ENCODE results near the gene IRF2BPL.

DNA sequence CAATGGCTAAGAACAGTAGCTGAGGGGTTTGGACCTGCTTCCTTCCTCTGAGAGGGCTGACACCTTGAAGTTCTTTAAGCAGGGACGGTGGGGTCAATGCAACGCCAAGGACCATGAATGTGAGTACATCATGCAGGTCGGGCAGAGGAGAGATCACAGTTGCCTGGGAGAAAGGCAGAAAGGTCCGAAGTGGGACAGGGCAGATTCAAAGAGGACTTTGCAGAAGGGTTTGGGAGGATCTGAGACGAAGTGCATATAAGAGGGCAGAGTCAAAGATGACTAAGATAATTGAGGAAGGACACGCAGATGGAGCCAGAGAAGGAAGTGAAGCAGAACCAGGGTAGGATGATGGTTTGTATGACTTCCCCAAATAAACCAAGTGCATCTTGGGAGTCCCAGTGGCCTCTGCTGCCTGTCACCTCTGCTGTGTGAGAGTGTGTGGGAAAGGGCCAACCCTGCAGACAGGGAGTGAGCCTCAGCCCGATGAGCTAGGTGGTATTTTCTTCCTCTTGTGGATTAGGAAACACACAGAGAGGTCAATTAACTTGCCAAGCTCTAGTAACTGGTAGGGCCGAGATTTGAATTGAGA is 36.7 kb downstream of the FLVCR2 start:
- PRO-cap: no peak

- PRO-cap: no peak
Observed at GRCh38 chr14:75651293-75651940, 9.3 kb downstream of the ERG28 start.

DNA sequence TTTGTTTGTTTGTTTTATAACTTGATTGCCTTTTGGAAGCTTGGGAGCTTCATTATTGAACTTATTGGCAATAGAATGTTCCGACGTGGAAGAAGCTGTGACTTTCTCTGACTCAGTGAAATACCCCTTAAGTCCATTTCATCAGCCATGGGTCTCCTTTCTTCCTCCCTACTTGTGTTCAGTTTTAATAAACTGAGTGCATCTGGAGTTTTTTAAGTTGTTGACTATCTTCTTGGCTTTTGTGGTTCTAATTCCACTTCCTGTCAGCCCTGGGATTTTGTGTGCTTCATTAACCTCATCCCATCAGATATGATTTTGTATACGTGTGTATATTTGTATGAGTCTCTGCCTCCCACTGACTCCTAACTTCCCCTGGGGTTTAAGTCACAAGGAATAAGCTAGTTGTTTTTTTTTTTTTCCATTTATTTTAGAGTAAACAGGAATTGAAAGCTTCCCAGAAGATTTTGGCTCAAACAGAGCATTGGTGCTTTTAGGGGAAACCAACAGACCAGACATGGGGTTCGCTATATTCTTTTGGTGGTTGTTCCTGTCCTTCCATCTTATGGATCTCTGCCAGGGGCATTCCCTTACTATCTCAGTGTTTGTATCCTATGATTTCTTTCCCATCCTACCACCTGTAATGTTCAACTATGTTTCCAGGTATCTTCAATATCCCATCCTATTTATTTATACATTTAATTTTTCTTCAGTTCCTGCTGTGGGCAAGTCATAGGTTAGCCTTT is 62.7 kb downstream of the TTLL5 start:
- PRO-cap: no peak

GRCh38 chr14:75832589-75833528 is 148.9 kb downstream of the TGFB3 start:
- PRO-cap: no peak

- PRO-cap: no peak
Observed at GRCh38 chr14:75899751-75900035, 82.1 kb downstream of the TGFB3 start.

- PRO-cap: no peak
Observed at GRCh38 chr14:76329528-76330164, 46.3 kb upstream of the ESRRB start.

- PRO-cap: no peak
Observed at GRCh38 chr14:76476430-76476629, 100.4 kb downstream of the ESRRB start.

GRCh38 chr14:76640634-76641426 is 120.4 kb upstream of the VASH1 start:
- PRO-cap: no peak

DNA sequence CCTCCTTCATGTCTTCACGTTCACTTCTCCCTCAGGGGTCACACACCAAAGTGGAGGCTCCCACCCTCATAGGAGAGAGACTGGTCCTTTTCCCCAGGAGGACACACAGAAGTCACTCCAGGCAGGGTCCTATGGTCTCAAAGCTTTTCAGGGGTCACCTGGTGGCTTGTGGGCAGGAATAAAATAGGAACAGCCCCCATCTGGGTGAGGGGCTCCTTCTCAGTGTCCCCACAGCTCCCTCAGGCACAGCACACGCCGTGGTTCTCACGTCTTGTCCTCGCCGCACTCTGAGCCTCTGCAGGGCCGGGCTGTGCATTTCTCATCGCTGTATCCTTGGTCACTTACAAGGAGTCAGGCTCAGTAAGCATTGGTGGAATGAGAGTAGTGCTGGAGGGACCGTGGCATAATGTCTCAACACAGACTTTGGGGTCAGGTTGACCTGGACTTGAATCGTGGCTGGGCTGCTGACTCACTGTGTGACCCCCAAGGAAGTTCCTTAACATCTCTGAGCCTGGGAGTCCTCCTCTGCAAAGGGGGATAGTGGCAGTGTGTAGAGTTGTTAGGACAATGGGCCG is 13.2 kb downstream of the VASH1 start:
- PRO-cap: no peak

DNA sequence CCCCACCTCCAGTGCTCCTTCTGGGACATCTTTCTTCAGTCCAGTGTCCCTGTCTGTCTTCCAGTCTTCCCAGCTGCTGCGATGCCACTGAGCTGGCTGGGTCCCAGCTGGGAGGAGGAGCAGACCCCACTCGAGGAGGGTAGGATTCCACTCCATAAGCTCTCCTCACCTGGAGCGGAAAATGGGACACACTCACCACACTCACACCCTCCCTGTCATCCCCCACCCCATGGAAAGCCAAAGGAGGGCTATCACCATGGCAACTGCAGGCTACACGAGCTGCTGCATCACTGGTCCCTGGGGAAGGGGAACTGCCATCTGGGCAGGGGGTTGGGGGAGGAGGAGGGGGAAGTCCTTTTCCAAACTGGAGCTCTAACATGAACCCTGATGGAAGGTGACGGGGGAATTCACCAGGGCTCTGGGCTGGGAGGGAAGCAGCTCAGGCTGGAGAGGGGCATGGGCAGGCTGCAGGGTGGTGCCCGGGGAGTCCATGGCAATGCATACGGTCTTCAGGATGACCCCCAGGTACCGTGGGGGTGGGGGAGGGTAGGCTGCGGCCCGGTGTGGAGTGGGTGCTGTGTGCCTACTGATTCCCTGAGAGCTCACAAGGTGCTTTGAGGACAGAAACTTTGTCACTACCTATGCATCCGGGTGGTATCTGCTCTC is 94.4 kb downstream of the LRRC74A start:
- PRO-cap: no peak

- PRO-cap: no peak
Observed at GRCh38 chr14:76956327-76957120, 72.0 kb downstream of the IRF2BPL start.

GRCh38 chr14:76977674-76978417 is 50.7 kb downstream of the IRF2BPL start:
- PRO-cap: no peak

DNA sequence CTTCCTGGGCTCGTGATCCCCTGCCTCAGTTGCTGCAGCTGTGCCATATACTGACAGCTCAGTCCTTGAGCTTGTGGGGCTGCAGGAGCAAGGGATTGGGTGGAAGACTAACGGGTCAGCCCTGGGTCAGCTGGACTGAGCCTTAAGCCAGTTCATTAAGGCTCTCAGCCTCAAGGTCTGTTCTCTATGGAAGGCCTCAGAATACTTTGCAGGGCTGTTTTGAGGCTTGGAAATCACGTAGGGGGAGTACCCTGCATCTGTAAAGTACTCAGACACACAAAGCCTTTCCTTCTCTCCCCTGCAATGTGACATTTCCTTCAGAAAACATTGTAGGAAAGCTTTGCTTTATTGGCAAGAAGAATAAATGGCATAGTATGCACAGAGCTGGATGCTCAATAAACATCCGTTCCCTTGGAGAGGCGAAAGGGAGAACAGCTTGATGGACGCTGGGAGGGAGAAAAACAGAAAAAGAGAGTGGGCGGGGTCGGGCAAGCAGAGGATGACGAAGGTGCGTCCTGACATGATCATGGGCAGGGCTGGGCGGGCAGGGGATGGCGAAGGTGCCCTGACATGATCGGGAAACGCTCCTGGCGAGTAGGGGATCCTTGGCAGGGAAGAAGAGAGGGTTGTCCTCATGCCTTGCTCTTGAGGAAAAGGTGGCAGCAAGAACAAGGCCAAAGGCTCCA is 21.4 kb downstream of the IRF2BPL start:
- PRO-cap: no peak

- PRO-cap: no peak
Observed at GRCh38 chr14:77012235-77012772, 16.2 kb downstream of the IRF2BPL start.

DNA sequence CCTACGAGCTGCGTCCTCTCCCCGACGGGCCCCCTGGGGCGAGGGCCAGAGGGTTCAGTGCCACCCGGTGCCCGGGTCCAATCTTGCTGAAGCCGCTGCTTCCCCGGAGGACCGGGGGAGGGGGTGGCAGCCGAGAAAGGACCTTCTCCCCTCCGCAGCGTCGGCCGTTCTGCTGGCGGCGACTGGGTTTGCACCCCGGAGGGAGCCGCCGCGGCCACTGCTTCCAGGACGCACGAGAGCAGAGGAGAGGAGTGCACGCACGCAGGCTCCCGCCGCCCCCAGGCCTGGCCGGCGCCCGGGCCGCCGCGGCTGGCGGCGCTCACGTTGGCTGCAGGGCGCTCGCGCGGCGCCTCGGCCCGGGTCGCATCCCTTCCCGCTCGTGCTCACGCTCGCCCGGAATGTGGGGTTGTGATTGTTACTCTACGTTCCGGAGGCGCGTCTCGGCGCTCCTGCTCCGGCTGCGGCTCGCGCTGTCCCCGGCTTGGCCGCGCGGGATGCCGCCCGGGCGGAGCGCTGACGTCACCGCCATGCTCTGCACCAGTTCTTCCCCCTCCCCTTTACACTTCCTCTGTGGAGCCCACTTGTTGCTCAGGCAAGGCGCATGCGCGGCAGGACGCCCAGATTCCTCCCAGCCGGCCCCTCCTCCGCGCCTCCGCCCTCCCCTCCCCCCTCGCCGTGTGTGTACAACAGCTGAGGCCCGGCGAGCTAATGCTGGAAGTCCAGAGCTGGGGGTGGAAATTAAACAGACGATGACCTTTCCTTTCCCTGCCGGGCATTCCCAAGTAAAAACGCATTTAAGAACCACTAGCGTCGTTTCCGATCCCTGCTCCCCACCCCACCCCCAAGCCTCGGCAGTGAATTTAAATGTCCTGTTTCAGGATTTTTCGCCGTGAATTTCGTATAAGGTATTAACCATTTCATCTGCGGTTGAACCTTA is at the start of gene IRF2BPL:
TSS of gene IRF2BPL (minus strand) at position 478 of the 937 bp plus-strand sequence.
- PRO-cap: bidirectional peak, plus-strand start at position 226 of the sequence, minus-strand start at position 219 of the sequence; bidirectional peak, plus-strand start at position 722 of the sequence, minus-strand start at position 478 of the sequence

GRCh38 chr14:77031571-77032150 is 3.2 kb upstream of the IRF2BPL start:
- PRO-cap: no peak

- PRO-cap: no peak
Observed at GRCh38 chr14:77045413-77046144, 17.1 kb upstream of the IRF2BPL start.

DNA sequence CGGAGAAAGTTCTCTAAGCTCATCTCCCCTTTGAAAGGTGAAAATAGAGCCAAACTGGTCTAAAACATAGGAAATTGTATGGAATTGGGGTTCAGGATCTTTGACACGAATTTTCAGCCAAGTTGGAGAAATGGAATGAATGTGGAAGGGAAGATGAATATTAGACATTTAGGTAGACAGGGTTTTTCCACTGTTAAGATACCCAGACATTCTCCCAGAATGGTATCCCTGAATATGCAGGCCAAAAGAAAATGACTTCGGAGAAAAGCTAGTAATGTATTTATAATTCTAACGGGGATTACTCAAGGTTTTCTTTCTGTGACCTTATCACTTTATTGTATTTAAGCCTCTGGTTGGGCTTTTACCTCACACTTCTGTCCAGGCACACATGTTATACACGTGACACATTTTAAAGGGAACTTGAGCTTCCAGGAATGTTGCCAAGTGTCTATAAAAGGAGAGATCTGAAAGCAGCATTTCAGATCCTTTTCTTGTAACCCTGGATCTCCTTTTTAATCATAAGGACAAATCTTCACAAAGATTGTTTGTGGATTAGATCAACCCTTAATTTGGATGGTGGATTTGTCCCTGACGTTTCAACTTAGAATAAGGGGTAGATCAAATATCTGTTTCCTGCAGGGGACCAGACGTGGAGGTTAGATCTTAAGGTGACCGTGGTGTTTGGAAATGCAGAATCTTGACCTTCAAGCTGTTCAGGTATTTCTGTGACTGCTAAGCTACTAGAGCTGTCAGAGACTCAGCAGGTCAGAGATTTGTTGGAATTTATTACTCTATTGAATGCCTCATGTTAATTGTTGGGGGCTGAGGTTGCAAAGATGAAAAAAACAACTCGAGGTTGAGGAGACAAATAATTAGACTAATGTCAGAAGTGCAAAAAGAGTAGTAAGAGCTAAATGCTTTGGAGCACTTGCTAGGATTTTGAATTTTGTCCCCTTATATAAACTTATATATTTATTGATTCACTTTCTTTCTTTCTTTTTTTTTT is 1.5 kb downstream of the CIPC start:
- PRO-cap: no peak

DNA sequence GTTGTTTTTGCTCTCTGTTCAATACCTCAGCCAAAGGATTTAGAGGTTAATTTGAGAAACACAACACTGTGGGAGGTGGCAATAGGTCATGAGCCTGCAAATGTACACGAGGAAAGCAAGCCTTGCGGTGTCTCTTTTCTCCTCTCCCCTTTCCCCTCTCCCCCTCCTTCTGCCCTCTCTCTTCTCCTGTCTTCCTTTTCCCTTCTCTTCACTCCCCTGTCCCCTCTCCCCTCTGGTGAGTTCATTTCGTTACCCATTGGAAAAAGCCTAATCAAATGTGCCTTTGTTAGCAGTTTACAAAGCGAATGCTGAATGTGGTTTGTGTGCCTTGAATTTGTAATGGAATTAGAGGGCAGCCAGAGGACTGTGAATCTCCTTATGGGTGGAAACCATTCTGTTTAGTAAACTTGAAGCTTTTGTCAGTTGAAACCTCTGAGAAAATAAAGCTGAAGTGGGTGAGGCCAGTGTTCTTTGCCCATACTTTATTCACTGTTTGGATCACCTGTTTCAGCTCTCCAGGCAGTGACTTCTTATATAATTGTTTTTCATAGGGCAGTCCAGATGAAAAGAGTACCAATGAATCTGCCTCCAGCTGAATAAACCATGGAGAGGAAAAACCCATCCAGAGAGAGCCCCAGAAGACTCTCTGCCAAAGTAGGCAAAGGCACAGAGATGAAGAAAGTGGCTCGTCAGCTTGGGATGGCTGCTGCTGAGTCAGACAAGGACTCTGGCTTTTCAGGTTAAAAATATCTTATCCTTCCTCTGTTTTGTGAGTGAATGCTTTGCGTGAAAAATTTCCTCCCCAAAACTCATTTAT is 7.3 kb downstream of the CIPC start:
- PRO-cap: no peak

- PRO-cap: unidirectional peak, minus-strand start at chr14:77111187
Observed at GRCh38 chr14:77110888-77111642, 13.0 kb downstream of the CIPC start.